ENCODE measurements around a stretch of chr15.

GRCh38 chr15:71134027-71134616 lies 18.9 kb downstream of the THSD4 start:
- PRO-cap = no peak

DNA sequence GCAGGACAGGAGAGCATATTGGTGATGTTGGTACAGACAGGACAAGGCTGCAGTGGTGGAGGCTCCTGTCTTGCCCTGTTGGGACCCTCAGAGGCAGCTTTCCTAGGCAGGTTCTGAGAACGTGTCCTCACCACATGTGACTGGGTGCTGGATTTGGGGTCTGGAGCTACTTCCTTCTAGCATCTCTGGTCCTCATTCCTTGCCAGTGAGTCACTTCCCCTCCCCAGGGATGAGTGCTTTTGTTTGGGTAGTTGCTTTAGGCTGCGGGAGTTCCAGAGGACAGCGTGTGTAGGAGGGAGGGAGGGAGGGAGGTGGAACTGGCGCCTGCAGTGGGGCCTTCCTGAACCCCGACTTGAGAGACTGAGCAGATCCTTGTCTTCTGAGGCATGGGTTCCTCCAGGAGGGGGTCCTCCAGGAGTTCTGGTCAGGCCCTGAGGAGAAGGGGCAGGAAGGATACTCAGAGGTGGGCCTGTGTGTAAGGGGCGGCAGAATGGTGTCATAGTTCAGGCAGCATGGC lies 21.2 kb downstream of the THSD4 start:
- PRO-cap = no peak

- PRO-cap = no peak
These were observed 87.4 kb downstream of the THSD4 start for GRCh38 chr15:71202551-71203201.

GRCh38 chr15:71268110-71268730 lies 152.9 kb downstream of the THSD4 start:
- PRO-cap = no peak

GRCh38 chr15:71366854-71367294 lies 251.6 kb downstream of the THSD4 start:
- PRO-cap = no peak

DNA sequence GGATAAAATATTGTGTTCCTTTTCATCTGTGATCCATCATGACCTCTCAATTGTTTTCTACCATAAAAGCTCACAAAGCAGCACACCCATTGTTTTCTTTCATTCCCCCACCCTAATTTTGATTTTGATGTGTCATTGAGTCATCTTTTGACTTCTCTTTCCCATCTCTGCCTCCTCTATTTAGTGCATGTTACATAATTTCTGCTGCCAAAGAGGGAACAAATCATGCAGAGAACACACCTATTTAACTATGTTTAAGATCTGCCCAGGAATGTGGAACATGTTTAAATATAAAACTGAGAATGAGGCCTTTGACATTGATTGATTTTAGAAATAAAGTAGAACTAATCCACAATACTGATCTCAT lies 308.7 kb upstream of the NR2E3 start:
- PRO-cap = no peak

DNA sequence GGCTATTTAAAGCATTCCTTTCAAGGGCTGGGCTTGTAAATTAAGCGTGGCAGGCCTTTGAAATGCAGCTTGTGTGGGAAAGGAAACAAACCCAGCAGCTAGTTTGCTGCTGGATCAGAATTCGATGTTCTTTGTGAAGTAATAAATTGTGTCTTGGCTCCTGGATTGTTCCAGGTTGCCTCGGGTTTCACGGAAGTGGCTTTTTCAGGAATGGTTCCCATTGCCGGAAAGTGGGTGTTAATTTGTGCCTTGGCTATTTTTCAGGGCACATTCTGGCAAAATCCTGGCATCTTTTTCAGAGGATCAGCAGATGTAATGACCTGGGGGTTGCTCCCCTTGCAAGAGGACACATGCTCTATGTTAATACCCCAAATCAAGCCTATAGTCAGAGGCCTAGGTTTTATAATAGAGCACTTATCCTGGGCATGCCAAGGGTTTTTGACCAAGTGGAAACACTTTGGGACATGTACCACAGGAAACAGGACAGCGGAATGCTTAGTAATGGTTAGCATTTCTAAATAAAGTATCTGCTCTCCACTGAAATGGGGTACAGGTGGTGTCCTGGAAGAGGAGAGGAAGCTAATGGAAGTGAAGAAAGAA lies 294.7 kb upstream of the NR2E3 start:
- PRO-cap = no peak

DNA sequence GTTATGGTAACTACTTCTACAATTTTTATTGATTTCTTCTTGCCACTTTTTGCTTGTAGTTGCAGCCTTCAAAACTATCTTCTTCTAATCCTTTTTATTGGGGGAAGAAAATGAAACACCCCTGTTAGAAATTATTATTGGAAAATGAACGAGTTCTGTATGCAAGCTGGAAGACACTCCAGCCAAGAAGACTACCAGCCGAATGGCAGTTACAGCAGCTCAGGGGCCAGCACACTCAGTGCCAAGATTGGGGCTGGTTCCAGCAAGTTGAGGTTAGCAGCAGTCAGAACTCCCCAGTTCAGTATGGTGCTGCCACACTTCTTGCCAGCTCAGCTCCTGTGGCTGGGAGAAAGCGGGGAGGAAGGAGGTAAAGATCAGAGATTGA lies 280.3 kb upstream of the NR2E3 start:
- PRO-cap = no peak

DNA sequence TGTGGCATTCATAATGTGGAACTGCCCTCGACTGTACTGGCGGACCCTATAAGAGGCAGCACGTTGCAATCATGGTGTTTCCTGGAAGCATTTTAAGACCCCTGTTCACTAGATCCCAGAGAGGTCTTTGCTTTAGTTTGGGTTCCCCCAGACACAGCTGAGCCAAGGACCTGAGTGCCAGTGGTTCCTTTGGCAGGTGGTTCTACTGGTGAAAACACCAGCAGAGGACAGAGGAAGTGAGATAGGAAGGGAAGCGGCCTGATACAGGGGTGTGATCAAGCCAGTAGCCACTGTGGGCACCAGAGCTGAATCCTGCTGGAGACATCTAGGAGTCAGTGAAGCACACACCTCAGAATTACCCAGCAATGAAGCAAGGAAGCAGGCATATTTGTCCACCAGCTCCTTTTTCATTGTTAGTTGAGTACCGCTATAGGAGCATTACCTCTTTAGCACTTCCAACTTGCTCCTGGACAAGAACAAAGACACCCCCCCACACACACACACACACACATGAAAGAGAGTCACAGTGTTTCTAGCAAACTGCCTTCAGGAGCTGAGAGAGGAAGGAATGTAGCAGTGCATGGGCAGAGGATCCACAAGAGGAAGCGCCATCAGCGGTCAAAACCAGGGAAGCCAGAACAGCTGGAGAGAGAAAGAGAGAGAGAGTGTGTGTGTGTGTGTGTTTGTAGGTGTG lies 243.1 kb upstream of the NR2E3 start:
- PRO-cap = no peak

GRCh38 chr15:71660345-71660943 lies 149.9 kb upstream of the NR2E3 start:
- PRO-cap = no peak

- PRO-cap = no peak
These were observed 127.1 kb upstream of the NR2E3 start for GRCh38 chr15:71683275-71683643.

- PRO-cap = no peak
These were observed 976 bp upstream of the GRAMD2A start for GRCh38 chr15:72198624-72198902.

DNA sequence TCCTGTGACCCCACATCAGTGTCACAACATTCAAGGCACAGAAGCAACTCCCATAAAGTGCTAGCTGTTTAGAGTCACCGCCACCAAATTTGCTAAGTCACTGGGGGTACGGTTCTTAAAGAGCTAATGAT lies 3.2 kb downstream of the PKM start:
- PRO-cap = no peak

DNA sequence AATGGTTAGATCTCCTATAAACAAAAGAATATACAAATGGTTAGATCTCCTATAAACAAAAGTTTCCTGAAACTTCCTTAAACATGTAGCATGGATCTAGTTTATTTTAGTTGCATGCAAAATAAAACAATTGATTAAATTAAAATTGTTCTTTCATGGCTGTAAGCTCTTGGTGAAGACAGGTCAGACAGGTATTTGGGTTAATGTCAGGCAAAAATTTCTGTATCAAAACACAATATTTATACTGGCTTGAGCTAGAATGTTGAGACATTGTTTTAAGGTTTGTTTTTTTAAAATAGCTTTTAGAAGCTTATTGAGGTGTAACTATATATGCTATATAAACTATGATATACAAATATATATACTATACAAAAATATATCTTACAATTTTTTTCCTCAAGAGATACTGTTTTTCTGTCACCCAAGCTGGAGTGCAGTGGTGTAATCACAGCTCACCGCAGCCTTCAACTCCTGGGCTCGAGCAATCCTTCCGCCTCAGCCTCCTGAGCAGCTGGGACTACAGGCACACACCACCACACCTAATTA lies 21.5 kb downstream of the ARIH1 start:
- PRO-cap = no peak

DNA sequence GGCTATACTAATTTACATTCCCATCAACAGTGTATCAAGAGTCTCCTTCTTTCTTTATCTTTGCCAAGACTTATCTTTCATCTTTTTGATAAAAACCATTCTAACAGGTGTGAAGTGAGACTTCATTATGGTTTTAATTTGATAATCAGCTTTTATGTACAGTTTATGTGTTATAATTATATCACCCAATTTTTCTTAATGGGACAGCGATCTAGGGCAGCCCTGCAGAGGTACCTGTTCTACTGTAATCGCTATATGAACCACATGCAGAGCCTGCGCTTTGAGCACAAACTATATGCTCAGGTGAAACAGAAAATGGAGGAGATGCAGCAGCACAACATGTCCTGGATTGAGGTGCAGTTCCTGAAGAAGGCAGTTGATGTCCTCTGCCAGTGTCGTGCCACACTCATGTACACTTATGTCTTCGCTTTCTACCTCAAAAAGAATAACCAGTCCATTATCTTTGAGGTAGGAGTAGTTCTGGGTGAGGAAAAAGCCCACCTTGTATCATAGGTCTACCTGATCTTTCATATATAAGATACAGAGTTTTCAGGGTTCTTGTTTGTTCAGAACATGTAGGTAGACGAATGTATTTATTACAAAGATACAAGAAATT lies 73.9 kb upstream of the GOLGA6B start:
- PRO-cap = no peak

- PRO-cap = no peak
These were observed 71.4 kb upstream of the GOLGA6B start for GRCh38 chr15:72582648-72583850.

- PRO-cap = no peak
These were observed 15.1 kb downstream of the HIGD2B start for GRCh38 chr15:72670737-72671454.

DNA sequence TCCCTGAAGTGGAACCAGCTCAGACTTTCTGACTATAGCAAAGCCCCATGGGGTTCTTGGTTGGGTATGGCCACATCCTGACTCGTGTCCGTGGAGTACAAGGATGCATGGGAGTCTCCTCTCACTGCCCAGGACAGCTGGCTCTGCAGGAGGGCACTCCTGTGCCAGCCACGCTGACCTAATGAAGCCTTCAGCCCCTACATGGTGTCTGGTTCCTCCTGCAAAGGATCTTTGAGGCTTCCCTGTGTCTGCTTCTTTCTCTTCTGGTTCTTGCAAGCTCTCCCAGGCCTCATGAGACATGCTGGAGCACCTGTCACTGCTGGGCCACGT lies 90.0 kb upstream of the ADPGK start:
- PRO-cap = no peak

DNA sequence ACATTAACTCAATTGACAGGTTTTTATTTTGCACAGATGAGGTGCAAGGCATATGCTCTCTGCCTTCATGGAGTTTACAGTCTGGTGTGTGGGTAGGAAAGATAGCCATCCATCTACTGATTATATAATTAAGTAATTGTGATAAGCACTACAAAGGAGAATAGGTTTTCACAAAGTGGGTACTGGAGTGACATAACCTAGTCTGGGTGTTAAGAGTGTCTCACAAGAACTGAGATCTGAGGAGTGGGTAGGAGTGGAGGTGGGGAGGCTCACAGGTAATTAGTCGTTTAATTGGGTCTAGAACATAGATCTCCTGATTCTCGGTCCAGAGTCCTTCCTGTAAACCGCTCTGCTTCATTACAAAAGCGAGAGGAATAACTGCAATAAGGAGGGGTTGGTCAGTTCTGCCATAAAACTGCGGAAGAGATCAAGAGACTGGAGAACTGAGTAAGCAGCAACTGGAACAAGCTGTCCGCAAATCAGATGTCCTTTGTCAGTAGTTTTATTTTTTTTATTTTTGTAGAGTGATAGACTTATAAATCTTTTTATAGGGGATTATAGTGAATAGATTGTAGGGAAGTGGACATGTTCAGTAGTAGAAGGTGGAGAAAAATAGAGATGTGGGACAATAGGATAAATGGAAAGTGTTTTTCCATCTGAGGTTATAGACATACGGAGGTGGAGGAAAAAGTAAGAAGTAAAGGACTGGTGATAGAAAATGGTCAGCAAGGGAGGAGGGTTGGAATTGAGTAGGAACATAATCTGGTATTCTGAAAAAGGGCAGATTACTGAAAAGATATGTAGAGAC lies 2.3 kb downstream of the NEO1 start:
- PRO-cap = no peak

DNA sequence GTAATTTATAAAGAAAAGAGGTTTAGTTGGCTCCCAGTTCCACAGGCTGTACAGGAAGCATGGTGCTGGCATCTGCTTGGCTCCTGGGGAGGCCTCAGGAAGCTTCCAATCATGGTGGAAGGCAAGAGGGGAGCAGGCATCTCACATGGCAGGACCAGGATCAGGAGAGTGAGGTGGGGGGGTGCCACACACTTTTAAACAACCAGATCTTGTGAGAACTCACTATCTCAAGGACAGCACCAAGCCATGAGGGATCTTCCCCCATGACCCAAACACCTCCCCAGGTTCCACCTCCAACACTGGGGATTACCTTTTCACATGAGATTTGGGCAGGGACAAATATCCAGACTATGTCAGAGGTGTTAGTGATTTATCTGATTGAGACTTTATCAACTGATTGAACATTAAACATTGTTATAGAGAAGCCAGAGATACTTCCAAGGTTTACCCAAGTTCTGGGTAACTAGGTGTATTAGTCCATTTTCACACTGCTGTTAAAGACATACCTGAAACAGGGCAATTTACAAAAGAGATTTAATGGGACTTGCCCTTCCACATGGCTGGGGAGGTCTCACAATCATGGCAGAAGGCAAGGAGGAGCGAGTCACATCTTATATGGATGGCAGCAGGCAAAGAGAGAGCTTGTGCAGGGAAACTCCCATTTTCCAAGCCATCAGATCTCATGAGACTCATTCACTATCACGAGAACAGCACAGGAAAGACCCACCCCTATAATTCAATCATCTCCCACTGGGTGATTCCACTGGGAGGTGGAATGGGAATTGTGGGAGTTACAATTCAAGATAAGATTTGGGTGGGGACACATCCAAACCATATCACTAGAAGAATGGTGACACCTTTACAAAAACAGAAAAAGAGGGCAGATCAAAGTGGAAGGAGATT lies 129.4 kb downstream of the NEO1 start:
- PRO-cap = no peak

Data from anterior vena cava (tissue), 1 donor.